Left ventricle myocardium (tissue), 1 donor: ENCODE data around the gene NME5.

DNA sequence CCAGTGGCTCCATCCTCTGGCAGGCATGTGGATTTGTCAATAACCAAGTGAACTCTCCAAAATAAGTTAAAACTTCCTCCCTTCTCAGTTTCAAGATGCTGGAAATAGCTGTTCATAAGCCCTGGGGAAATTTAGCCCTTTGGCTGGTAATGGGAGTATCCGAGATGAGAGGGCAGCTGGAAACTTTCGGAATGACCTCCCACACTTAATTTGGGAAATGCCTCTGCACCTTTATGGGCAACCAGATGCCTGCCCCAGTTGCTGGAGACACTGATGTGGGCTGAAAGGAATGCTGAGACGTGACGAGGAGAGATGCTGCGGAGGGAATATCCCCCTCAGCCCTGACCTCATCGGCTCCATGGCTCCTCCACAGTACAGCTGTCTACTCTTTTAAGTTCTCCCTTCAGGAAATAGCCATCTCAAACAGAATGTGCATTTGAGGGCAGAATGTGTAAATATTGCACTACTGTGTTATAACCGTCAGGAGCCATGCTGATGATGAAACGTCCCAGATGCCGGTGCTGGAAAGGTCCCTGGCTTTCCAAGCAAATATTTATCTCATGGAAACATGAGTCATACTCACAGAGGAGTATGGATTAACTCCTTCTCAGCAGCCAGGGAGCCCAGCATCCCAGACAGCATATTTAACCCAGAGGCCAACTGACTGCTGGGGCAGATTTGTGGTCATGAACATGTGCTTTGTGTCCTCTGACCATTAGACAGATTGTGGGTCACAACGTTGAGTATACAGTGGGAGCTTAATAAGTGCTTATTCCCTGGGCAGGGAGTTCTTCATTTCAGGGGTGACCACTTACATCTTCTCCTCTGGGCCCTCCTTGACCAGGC, 29.6 kb downstream of the TGFBI start:
- PRO-cap: no peak

- PRO-cap: no peak
These were observed 31.9 kb downstream of the TGFBI start for GRCh38 chr5:136060717-136061089.

- PRO-cap: unidirectional peak, plus-strand start at chr5:136088414
These were observed 44.6 kb upstream of the SMAD5 start for GRCh38 chr5:136087928-136088620.

DNA sequence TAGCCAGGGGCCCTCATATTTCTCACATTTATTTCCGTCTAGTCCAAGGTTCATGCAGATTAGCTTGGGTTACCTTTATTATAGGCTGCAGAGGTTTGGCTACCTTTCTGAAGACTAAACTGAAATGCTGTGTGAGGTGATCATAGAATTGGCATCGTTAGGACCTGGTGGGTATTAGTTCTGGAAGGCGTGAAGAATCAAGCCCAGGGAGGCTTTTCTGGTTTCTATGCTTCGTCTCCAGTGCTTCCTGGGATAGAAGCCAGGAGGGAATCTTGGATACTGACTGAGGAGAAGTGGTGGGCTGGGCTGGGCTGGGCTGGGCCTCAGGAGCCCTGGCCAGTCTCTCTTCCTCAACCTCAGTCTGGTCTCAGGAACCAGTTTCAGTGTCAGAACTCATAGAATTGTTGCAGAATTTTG, 2.7 kb downstream of the SMIM32 start:
- PRO-cap: no peak

- PRO-cap: no peak
These were observed 445.1 kb upstream of the TRPC7 start for GRCh38 chr5:136810359-136810845.

DNA sequence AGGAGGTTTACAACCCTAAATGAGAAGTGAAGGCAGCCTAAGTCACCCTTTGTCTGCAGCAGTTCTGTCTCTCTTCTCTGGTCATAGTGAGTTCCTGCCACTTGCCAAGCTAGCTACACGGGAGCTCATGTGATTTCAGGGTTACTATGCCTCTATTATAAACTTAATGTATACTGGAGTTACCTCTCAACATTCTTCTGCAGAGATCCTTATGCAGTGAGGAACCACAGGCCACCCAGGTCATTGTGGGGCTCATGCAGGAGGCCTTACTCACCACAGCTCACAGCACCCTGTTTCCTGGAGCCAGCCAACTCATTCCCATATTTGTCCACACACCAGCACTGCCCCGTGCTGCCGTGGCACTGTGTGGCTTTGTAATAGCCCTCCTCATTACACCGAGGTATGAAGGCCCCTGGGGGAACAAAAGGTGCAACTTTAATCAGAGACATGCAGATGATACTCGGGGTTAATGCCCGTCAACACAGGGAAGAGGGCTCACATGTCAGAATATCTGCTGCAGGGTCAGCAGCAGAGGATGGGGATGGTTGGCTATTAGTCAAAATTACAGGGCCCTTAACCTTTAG, 520.0 kb downstream of the SPOCK1 start:
- PRO-cap: no peak

GRCh38 chr5:137050437-137050842, 448.7 kb downstream of the SPOCK1 start:
- PRO-cap: no peak

DNA sequence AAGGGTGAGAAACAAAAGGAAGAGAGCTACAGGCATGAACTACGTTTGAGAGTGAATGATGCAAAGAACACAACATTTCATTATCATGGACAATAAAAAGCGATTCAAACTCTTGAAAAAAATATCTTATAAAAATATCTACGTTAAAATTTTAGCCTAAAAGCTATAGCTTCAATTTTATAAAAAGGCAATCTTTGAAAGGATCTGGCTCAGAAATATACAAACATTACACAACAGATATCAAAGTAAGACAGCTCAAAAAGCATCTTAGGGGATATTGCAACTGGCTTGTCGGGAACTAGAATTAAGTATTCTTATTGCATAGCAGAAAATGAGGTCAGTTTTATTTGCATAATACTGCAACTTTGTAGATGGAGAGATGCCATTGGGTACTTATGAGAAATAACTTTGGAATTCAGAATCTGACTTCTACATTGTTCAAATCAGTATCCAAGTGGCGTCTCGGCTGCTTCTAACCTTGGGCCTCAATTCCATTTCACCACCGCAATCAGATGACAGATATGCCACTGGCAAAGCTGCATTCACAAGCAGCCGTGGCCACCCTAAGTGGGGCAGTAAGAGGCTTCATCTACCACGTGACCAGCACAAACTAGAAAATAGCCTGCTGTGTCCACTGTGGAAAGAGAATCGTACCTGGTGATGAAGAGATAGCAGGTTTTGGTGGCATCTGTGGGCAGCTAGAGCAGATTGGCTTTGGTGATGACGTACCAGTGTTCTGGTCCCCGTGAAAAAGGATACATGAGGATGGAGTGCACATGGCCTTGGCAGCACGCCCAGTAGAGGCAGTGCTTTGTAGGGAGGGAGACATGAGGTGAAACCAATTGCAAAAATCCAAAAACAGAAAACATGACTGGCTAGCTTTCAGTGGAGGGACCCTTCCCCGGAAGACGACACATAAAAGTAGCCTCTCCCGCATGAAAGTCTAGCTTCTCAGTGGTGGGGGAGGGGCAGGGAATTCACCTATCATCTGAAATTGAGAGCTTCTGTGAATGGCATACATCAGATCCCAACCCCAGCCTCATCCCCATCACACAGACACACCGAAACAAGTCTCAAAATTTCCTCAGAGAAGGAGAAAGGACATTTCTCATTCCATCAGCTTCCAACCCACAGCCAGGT, 116.6 kb downstream of the KLHL3 start:
- PRO-cap: no peak

- PRO-cap: no peak
These were observed 1.7 kb upstream of the KLHL3 start for GRCh38 chr5:137737348-137738281.

DNA sequence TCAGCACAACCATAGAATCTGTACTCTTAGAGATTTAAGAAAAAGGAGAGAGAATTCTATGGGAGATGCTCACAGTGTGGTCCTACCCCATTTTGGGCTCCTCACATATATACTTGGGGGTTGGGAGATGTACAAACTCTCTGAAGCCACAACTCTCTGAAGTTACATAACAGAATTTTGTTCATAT, 48.4 kb upstream of the HNRNPA0 start:
- PRO-cap: no peak

GRCh38 chr5:137859023-137859599, 8.5 kb upstream of the MYOT start:
- PRO-cap: no peak

DNA sequence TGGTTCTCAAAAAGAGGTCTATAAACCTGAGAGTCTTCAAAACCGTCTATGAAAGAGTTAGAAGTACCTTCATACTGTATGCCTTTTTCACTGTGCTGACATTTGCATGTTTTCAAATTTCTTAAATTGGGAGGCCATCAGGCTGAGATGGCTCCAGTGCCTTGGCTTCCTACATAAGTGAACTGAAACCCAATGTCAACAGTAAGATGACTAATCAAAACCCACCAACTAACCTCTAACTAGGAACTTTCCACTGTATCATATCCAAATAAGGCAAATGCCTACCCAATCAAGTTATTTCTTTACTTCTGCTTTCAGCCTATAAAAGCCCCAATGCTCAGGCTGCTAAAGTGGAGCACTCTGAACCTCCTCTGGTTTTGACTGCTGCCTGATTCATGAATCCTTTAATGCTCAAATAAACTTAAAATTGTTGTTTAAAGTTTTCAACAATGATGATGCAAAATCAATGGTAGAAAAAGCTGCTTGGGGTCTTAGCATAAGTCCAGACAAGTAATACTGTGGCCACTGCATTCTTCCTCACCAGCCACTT, 35.0 kb downstream of the FAM13B start:
- PRO-cap: no peak

GRCh38 chr5:138093004-138093486, 9.2 kb downstream of the WNT8A start:
- PRO-cap: no peak

GRCh38 chr5:138138837-138139701, at the start of gene NME5:
TSS of gene NME5 (minus strand) at chr5:138139428.
- PRO-cap: bidirectional peak, plus-strand start at chr5:138139483, minus-strand start at chr5:138139390

GRCh38 chr5:138407837-138408460, 30.9 kb upstream of the REEP2 start:
- PRO-cap: no peak

DNA sequence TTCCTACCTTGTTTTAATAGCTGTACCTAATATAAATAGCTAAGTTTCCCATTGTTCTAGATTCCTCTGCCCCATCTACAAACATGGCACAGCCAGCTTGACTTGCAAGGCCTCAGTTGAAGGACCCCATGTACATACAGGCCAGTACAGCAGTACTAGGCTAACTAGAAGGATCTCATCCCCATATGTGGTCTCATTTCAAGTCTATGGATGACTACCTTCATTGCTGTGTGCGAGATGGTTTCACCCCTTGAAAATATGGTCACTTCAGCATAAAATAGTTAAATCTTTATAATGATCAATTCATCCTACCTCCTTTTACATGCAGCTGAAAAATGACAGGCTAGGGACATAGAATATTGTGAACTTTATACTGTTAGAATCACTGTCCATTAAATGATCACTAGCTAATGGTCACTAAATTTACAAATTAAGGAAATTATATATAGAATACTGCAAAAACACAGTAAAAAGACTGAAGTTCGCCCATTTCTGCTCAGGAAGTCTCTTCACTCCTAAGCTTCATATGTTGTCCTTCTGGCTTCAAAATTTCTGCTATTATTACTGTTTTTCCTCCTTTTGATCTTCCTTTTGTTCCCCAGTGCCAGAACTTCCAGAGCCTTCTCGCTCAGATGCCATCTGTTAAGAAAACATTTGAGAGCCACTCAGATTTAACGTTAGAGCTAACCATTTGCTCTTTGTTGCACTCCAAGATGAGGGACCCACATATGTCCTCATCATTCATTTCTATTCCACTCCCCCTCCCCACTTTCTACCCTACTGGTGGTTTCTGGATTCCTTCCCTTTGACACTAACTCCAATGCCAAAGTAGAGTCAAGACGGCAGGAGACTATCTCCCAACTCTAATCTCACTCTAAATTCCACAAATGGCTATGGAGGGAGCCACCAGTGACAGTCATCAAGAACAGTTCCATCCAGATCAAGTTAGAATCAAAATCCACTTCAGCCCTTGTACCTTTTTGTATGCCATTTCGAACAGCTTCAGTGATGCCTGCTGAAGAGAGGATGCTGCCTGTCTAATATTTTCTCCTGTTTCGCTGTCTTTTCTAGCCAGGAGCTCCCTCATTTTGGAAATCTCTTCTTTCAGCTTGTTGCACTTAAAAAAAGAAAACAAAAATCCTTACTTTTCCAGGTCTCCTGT, 12.8 kb upstream of the ETF1 start:
- PRO-cap: no peak

GRCh38 chr5:138563821-138564189, 11.4 kb downstream of the HSPA9 start:
- PRO-cap: no peak

GRCh38 chr5:138566460-138567149, 8.6 kb downstream of the HSPA9 start:
- PRO-cap: no peak

- PRO-cap: no peak
These were observed 53.2 kb upstream of the HSPA9 start for GRCh38 chr5:138628512-138628778.

DNA sequence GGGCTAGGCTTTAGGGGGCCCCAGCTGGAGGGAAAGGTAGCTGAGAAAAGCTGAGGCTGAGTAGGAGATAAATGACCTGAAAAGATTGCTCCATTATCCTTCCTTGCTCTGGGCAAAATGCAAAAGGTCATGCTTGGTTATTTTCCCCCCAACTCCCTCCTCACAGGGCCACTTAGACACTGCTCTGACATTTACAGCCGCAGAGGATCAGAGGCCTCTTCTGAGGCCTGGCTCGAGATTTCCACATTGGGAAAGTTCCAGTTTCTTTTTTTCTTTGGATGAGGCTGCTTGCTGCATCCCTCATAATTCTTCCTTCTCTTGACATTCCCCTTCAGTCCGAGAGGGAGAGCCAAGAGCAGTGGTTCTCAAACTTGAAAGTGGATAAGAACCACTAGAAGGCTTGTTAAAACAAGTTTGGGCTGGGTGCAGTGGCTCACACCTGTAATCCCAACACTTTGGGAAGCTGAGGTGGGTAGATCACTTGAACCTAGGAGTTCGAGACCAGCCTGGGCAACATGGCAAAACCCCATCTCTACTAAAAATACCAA, 60.1 kb upstream of the HSPA9 start:
- PRO-cap: unidirectional peak, plus-strand start at position 334 of the sequence